ENCODE measurements around the genes DRAXIN and NPPB.

GRCh38 chr1:10059190-10059944 lies 26.6 kb downstream of the UBE4B start:
- PRO-cap, result no peak

- PRO-cap, result no peak
These were observed 41.6 kb downstream of the UBE4B start for GRCh38 chr1:10074231-10074836.

DNA sequence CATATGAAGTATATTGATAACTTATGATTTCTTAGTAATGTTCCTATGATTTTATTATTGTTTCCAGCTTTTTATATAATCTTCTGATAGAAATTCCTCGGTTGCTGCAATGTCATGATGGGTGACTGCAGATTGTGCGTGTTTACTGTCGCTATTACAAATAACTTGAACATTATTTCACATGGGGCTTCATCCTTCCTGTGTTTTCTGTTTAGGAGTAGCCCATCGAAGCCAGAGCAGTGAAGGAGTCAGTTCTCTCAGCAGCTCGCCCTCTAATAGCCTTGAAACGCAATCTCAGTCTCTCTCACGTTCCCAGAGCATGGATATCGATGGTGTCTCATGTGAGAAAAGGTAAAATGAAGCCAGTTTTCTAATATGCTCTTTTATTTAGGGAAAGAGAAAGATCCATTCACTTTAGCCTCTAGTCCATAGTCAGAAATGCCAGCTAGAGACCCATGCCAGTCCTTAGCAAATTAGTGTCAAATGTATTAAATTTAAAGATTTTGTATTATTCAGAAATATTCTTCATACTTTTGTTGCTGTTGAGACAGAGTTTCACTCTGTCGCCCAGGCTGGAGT lies 62.6 kb downstream of the UBE4B start:
- PRO-cap, result no peak

DNA sequence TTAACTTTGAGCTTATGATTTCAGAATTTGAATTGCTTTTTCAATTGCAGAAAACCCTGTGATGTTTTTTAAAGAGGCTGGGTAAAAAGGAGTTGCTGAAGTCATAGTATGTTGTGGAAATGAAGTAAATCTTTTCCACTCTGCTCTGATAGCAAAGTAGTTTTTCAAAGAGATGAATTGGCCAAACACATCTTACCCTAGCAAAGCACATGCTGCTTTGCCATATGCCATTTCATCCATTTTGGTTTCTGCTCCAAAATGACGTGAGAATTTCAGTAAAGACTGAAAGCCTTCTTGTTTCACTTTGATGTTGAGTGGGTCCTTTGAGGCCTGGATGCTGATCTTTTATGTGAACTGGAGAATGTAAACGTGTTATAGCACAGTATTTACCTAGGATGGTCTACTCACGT lies 73.4 kb upstream of the PGD start:
- PRO-cap, result no peak

DNA sequence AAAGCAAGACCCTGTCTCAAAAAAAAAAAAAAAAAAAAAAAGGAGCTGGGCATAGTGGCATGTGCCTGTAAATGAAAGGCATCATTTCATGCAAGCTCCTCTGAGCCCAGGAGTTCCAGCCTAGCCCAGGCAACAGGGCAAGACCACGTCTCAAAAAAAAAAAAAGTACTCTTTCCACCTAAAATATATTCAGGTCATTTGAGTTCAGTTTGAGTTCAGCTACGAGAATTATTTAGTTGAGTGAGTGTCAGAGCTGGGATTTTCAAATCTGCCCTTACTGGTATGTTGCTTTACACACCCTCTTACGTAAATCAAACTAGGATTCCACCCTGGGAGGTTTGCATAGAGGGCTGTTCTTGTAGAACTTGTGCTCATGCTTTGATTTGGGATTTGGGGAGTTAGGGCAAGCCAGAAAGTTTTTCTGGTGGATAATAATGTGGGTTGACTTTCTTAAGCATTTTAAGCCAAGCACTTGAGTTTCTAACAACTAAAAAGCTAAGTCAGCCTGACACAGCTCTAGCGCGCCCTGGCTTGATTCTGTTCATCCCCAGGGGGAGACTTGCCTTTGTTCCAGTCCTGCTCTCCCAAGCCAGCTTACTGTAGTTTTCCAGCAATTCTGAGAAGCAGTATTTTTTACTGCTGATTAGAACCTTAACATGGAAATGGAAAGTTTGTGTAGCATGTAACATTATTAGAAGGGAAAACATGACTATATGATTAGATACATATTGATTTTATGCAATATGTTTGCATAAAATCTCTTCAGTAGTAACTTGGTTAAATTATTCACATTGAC lies 11.2 kb upstream of the PGD start:
- PRO-cap, result no peak

- PRO-cap, result bidirectional peak, plus-strand start at chr1:10415609, minus-strand start at chr1:10415529
These were observed 15.0 kb upstream of the CENPS start for GRCh38 chr1:10415118-10415791.

DNA sequence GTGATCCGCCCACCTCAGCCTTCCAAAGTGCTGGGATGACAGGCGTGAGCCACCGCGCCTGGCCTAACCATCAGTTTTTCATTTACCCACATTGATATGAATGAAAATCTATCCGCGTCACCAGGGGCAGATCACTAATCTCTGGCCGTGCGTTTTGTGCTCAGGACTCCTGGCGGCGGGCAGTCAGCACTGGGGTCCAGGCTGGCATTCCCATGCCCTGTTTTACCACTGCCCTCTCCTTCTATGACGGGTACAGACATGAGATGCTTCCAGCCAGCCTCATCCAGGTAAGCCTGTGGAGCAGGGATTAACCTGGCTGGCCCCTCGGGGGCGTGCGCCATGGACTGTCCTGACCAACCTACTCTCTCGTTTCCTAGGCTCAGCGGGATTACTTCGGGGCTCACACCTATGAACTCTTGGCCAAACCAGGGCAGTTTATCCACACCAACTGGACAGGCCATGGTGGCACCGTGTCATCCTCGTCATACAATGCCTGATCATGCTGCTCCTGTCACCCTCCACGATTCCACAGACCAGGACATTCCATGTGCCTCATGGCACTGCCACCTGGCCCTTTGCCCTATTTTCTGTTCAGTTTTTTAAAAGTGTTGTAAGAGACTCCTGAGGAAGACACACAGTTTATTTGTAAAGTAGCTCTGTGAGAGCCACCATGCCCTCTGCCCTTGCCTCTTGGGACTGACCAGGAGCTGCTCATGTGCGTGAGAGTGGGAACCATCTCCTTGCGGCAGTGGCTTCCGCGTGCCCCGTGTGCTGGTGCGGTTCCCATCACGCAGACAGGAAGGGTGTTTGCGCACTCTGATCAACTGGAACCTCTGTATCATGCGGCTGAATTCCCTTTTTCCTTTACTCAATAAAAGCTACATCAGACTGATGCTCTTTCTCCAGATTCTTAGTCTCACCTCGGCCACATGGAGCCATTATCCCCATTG lies 10.7 kb upstream of the CENPS start:
- PRO-cap, result no peak

DNA sequence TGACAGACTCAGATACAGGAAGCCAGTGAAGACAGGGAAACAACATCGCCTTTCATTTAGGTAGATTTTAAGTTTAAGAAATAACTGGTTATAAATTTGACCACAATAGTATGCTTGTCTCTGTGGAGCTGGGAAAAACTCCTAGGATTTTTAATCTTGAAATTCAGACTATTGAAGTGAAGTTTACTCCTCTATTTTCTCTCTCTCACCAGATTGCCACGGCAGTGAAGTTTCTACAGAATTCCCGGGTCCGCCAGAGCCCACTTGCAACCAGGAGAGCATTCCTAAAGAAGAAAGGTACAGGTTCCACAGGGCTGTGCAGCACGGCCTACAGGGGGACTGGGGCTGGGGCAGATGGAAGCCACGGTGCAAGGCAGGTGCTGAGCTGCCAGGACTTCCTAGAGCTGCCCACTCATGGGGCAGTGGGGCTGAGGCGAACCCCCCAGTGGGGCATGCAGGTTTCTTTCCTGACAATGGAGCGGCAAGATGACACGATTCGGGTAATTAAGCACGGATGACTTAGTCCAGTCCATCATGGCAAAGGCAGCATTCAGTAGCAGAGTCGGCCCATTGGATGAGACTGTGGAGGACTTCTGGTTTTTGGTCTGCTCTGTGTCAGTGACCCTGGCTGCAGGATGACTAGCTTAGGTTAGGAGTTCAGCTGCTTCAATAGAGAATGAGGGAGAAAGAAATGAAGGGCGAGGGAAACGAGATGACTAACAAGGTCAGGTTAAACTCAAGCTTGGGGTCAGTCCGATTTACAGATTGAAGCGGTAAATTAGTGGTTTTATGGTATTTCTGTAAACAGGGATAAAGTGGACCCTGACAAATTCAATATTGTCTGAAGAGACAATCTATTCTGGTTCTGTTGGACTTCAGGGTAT lies 61.5 kb downstream of the PEX14 start:
- PRO-cap, result no peak

DNA sequence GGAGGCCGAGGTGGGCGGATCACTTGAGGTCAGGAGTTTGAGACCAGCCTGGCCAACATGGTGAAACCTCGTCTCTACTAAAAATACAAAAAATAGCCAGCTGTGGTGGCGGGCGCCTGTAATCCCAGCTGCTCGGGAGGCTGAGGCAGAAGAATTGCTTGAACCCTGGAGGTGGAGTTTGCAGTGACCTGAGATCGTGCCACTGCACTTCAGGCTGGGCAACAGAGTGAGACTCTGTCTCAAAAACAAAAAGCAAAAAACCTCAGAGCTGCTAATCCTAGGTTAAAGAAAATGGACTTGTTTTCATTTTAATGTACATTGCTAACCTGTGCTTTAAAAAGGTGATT lies 82.6 kb downstream of the PEX14 start:
- PRO-cap, result no peak

DNA sequence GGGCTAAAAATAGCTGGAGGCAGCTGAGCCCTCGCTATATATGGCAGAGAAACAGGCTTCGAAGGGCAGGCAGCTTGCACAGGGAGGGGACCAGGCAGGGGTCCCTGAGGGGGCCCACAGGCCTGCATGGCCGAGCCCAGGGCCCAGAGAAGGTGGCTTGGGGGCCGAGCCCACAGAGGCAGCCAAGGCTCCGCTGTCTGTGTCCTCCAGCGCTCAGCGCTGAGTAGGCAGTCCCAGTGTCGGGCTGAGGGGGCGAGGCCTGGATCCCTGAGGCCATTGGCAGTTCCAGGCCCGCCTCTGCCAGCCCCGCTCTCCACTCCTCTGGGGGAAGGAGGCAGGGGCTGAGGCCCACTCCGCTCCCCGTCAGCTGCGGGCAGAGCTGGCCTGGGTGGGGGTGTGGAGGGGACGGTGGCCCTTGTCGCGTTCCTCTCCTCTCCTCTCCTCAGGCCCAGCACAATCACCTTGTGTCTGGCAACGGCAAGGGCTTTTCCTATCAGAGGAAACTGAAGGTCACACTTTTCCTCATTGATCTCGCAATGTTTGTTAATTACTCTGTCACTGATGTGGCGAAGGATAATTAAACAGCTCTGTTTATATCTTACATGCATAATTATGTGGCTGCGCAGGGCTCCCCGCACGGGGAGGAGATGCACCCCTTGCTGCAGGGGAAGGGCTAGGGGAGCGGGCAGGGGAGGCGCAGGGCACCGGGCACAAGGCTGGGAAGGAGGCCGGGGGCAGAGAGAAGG lies 132.7 kb downstream of the CASZ1 start:
- PRO-cap, result no peak

DNA sequence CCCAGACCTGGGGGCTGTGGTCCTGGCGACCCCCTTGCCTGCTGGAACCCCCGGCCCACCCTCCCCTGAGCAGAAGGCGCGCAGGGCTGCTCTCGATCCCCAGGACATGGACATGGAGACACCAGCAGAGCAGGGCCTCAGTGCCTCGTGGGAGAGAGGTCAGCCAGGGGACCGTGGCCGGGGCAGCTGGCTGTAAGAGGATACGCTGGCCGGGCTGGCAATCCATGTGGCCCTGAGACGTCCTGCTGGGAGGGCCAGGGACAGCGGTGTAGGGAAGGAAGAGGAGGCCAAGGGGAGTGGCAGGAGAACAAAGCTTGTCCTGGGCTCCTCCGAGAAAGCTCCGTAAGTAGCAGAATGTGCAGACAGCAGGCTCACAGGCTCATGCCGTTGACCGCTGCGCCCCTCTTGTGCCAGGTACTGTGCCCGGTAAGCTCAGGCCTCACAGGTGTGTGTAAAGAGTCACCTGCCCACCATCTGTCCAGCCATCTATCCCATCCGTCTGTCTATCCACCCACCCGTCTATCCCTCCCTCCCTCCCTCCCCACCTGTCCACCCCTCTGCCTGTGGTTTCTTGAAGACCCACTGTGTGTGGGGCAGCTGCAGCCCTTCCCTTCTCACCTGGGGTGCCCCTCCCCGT lies 132.0 kb downstream of the CASZ1 start:
- PRO-cap, result no peak

DNA sequence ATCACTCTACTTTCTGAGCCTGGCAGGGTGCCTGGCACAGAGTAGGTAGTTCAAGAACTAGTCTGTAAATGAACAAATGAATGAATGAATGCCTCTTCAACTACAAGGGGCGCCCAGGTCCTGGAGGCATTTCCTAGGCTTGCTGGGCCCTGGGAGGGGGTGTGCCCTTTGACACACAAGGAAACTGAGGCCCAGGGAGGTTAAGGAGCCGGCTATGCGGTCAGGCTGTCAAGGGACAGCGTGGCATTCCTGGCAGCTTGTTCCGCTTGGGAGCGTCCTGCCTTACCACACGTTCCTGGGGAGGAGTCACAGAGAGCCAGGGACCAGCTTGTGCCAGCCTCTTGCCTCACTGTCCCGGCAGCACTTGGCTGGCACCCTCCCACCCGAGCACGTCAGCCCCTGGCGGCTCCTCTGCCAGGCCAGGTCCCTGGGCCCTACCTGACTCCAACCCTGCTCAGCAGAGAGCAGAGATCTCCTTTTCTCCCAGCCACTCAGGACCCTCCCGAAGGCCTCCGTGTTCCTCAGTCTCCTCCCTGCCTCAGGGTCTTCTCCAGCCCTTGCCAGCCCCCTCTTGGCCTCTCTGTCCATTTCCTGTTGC lies 130.6 kb downstream of the CASZ1 start:
- PRO-cap, result no peak

- PRO-cap, result no peak
These were observed 79.0 kb downstream of the CASZ1 start for GRCh38 chr1:10717238-10718119.

DNA sequence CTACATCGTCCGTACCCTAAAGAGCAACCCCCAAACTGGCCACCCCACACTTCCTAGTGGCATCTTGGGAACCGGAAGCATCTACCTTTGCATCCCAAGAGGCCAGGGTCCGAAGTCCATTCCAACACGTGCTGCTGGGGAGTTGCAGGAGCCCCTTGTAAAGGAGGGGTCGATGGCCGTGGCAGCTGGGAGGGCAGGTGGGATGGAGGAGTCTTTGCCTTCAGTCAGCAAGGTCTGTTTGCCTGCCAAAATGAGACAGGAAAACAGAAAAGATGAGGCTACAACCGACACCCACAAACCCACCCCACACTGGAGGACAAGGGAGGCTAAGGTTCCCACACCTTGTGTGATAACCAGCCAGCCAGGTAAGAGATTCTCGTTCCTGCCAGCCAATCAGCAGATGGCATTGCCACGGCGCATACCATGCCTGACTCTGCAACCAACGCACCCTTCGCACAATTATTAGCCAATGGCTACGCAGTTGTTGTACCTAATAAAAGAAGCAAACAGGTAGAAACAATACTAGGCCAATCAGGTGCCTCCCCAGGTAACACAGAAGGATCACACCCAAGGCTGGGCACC lies 35.7 kb downstream of the CASZ1 start:
- PRO-cap, result no peak

DNA sequence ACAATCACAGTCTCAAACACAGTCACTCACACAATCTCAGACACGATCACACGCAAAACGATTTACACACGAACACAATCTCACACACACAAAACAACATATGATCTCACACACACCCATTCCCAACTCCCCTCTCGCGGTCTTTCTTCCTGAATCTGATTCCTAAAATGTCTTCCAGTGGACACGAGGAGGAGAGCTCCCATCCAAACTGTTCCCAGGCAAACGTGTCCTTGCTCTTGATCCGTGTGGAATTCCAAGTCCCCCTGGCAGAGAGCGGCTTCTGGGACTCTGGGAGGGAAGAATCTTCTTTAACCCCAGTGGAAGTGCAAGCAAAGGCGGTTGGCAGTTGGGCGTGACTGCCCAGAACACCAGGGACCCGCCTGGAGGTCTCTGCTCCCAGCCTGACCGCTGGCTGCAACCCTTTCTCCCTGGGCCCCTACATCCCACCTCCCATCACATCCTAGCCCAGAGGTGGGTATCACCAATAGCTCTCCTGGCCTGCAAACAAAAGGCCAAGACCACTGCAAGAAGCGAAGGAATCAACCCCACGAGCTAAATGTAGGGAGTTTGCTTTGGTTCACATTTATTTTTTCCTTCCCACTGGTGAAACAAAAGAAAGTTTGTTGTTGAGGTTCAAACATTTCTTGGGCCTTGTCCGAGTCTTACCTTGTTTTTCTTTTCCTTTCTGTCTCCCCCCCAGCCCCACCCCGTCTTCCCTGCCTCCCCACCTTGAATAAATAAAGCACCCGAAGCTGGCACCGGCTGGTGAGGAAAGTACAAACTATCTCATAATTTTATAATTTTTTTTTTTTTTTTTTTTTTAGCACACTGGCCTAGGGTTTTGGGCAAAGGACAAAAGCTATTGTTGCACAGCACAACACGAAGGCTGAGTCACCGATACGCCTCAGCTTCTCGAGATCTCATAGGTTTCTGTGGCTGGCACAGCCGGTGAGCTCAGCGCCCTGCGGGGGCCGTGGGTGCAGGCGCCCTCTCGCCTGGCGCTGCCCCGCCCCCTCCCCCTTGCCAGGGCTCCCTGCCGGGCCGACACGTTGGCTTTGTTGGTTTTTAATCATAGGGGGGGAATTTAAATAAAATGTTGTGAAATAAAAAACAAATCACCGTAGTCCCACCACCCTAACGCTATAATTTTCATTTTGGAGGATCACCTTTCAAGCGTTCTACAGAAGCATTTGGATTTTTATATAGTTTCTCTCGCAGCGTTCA lies 17.6 kb downstream of the CASZ1 start:
- PRO-cap, result unidirectional peak, plus-strand start at position 177 of the sequence; bidirectional peak, plus-strand start at position 957 of the sequence, minus-strand start at position 767 of the sequence

DNA sequence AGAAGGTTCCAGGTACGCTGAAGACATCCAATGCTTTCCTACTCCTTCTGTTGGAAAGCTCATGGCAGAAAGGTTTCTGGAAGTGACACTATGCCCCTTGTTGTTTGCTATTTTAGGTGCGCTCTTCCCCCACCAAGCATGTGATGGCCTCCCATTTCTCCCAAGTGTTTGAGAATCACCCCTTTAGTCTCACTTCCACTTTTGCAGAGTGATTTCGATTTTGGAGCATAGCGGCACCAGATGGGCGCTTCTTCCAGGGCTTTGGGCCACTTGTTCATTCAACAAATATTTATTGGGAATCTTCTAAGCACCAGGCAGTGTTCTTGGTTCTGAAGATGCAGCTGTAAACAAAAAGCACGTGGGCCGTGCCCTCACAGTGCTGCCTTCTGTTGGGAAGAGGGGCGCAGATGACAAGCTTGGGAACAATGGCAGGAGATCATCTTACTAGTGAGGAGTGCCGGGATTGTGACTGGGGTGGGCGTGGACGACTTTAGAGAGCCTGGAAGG lies 12.5 kb downstream of the C1orf127 start:
- PRO-cap, result no peak

DNA sequence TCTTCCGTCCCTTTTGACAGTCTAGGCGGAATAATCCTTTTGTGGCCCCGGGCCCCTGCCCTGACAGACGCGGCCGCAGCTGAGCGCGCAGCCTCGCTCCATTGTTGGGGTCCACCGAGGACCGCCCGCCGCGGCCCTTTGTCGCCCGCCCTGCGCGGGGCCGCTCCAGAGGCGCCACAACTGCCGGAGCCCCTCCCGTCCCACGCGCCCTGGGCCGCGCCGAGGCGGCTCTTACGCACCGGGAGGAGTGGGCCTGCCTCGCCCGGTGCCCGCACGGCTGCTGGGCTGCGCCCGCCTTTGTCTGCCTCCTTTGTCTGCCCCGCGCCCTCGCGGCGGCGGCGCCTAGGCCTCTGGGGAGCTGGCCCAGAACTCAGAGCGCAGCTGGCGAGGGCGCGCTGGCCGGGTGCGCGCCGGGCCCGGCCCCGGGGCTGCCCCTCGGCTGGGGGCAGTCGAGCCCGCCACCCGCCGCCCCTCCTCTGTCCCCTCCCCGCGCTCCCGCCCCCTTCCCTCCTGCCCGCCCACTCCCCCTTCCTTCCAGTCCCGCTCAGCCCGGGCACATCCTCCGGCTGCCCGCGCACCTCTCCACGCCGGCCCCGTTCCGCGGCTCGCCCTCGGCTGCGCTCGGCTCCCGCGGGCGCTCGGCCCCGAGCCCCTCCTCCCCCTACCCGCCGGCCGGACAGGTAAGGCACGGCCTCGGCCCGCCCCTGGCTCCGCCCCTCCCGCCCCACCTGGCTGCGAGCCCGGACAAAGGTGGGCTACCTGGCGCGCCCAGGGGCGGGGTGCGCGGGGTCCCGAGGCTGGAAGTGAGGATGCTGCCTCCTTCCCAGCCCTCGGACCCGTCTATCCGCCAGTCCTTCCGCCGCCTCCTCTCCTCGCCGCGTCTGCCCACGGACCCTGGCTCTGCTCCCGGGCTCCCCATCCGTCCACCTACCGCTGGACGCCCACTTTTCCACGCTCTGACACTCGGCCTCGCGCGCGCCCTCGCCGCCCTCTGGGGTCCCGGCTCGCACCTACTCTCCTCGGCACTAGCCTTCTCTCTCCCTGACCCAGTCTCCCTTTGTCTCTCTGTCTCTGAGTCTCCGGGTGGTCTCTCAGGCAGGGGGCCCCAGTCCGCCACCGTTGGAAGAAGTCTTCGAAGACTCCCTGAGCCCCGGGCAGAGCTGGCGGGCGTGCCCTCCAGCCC lies at the start of gene DRAXIN:
Gene DRAXIN (plus strand): TSS at position 537 of the 1,183 bp plus-strand sequence.
- PRO-cap, result no peak

- PRO-cap, result no peak
These were observed 19.4 kb downstream of the MTHFR start for GRCh38 chr1:11786428-11786625.

GRCh38 chr1:11839475-11839696 lies 8.2 kb downstream of the NPPA start:
- PRO-cap, result no peak

GRCh38 chr1:11858664-11859314 lies at the start of gene NPPB:
NPPB (minus strand) TSS chr1:11858945.
- PRO-cap, result no peak

Measured in colonic mucosa (tissue), 1 donor.